ENCODE measurements around a stretch of chr15.

GRCh38 chr15:84633720-84634385 is 20.2 kb downstream of the WDR73 start:
- PRO-cap, result unidirectional peak, minus-strand start at chr15:84633882; unidirectional peak, minus-strand start at chr15:84634015
- RAMPAGE, long total RNA, 3 experiments, result no peak in any of the 3 experiments

- PRO-cap, result no peak
- RAMPAGE, long total RNA, 3 experiments, result no peak in any of the 3 experiments
Measured at GRCh38 chr15:84652212-84652821, 1.8 kb downstream of the WDR73 start.

- PRO-cap, result unidirectional peak, plus-strand start at chr15:84752957
- RAMPAGE, long total RNA, 3 experiments, result no peak in any of the 3 experiments
Measured at GRCh38 chr15:84752637-84753177, 4.3 kb downstream of the ZNF592 start.

- PRO-cap, result no peak
- RAMPAGE, long total RNA, 3 experiments, result no peak in any of the 3 experiments
Measured at GRCh38 chr15:84766269-84766751, 17.9 kb downstream of the ZNF592 start.

GRCh38 chr15:84819158-84819996 is 2.2 kb downstream of the ALPK3 start:
- PRO-cap, result bidirectional peak, plus-strand start at chr15:84819700, minus-strand start at chr15:84819604
- RAMPAGE, long total RNA, 3 experiments, result no peak in any of the 3 experiments

DNA sequence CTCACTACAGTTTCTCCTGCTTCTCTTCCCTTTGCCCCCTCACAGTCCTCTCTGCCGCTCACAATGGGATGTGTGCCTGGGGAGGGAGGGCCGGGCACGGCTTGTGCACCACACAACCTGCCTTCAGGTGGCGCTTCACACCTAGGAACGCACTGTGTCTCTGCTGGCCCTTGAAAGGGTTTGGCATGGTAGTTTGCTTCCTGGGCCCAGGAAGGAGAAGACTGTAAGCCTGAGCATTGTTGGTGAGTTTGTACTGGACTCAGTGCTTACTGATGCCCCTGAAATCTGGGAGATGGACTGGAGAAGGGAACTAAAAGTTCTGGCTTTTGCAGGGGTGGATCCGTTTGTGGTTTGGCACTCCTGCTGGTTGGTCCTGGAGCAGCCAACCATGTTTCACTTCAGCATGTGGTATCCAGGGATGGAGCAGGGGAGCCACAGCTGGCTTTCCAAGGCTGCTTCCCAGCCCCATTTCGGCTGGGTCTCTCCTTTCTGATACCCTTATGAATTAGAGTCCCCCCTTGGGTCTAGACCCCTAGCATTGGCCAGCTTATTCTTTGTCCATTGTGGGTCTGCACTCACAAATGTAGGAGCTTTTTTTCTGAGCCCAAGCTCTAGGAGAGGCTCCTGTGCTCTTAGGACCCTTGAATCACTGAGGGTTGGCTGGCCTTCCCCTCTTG is 9.4 kb downstream of the ALPK3 start:
- PRO-cap, result bidirectional peak, plus-strand start at position 411 of the sequence, minus-strand start at position 299 of the sequence
- RAMPAGE, long total RNA, 3 experiments, result no peak in any of the 3 experiments

- PRO-cap, result bidirectional peak, plus-strand start at chr15:84841156, minus-strand start at chr15:84841005
- RAMPAGE, long total RNA, 3 experiments, result start-site peak on the plus strand in 2 of 3 experiments, at chr15:84840696-84840919 at its widest, 27 to 691 reads per replicate
Measured at GRCh38 chr15:84840541-84841377, 23.6 kb downstream of the ALPK3 start.

DNA sequence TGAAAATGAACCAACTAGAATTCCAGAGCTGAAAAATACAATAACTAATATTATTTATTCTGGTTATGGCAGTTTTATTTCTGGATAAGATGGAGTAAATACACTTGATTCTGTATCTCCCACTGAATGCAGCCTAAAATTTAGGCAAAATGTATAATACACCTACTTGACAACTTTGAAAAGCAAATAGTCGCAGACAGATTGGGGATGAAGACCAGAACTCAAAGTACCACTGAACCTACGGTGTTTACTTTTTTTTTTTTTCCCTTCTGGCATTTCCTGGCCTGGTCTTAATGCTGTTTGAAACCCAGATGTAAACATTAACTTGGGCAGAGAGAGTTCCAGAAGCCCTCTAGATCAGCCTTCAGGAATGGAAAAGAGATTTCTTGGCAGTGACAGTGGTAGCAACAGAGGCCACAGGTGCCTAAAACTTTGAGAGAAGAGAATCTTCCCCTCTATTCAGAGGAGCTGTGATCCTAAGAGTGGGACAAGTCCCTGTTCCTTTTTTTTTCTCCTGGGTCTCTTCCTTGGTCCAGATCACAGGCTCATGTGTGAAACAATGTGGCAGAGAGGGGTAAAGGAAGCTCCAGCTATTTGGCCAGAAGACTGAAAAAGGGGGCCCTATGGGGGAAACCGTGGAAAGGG is 27.8 kb downstream of the ALPK3 start:
- PRO-cap, result no peak
- RAMPAGE, long total RNA, 3 experiments, result no peak in any of the 3 experiments

- PRO-cap, result no peak
- RAMPAGE, long total RNA, 3 experiments, result no peak in any of the 3 experiments
Measured at GRCh38 chr15:84861232-84861576, 23.3 kb upstream of the SLC28A1 start.

DNA sequence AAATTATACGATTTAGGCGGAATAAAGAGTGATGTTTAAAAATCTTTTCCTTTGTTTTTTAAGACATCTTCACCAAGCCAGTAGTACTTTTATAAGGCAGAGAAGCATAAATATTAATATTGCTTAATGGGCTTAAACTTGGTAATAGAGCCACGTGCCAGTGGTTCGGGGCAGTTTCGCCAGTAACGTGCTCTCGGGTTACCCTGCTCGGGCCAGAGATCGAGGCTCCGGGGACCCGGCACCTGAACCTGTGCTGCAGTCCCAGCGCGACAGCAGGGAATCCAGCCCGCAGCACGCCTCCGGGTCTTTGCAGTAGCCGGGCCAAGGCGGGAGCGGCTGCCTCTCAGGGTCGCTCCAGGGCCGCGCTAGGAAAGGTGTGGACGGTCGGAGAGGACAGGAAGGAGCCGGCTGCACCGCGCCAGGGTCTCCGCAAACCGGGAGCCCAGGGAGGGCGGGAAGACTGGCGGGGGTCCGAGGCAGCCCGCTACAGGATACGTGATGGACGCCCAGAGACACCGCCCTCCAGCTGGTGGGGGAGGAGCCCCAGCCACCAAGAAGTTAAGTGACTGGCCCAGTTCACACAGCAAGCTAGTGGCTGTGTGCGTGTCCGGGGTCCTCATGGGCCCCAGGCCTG is 1.4 kb upstream of the PDE8A start:
- PRO-cap, result unidirectional peak, plus-strand start at position 310 of the sequence; unidirectional peak, plus-strand start at position 380 of the sequence; bidirectional peak, plus-strand start at position 583 of the sequence, minus-strand start at position 431 of the sequence
- RAMPAGE, long total RNA, 3 experiments, result start-site peak on the plus strand in 1 of 3 experiments, centred at position 357 of the sequence, 13 reads per replicate

DNA sequence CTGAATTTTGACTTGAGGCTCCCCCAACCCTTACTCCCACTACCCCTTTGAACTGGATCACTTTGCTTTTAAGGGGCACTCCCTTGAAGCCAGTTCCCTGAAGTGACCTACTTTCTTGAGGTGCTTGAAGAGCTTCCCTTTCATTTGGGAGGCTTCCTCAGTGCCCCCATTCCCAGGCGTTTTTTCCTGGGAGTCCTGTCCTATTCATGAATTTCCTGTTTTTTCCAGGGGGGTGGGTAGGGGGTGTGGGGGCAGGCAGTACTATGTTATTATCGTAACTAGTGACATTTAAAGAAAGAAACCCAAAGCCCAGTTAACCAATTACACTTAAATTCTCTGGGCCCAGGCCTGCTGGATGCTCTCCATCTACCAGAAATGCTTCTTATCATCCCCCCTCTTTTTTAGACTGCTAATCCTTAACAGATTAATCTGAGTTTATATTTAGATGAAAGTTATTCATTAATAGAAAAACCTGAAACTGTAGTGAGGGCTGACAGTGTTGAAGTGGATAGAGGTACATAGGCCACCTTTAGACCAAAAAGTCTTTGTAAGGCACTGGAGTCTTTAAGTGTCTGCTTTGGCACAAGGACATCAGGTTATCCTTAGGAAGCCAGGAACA is 43.6 kb downstream of the PDE8A start:
- PRO-cap, result no peak
- RAMPAGE, long total RNA, 3 experiments, result no peak in any of the 3 experiments

DNA sequence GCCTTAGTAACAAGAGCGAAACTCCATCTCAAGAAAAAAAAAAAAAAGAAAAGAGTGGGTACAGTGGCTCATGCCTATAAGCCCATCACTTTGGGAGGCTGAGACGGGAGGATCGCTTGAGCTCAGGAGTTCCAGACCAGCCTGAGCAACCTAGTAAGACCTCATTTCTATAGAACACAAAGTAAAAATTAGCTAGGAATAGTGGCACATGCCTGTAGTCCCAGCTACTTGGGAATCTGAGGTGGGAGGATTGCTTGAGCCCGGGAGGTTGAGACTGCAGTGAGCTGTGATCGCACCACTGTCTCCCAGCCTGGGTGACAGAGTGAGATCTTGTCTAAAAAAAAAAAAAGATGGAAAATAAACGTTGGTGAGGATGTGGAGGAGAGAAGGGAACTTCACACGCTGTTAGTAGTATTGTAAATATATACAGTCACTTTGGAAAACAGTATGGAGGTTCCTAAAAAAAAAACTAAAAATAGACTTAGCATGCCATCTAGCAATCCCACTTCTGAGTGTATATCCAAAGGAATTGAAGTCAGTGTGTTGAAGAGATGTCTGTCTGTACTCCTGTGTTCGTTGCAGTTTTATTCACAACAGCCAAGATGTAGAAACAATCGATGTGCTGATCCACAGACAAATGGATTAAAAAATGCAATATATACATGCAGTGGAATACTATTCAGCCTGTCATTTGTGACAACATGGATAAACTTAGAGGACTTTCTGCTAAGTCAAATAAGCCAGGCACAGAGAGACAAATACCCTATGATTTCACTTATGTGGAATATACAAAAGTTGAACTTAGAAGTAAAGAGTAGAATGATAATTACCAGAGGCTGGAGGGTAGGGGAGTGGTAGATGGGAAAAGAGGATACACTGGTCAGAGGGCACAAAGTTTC is 57.7 kb downstream of the PDE8A start:
- PRO-cap, result no peak
- RAMPAGE, long total RNA, 3 experiments, result no peak in any of the 3 experiments

DNA sequence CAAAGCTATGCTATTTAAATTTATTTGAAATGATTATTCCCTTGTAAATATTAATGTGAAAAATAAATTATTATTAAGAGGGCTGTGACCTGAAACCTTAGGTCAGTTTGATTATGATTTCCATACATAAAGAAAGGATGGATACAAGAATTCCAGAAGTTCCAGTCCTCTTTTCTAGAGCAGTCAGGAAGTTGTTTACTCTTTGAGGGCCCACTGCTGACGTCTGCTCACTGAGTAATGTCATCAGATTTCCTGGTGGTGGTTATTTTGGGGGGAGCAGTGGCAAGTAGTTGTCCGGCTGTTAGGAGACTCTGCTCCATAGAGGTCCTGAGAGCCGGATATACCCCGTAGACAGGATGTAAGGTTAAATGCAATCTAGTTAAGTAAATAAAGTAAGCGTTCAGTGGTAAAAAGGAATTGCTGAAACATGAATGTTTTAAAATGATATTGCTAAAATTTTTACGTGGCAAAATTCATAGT is 65.5 kb downstream of the PDE8A start:
- PRO-cap, result bidirectional peak, plus-strand start at position 265 of the sequence, minus-strand start at position 225 of the sequence
- RAMPAGE, long total RNA, 3 experiments, result no peak in any of the 3 experiments

- PRO-cap, result no peak
- RAMPAGE, long total RNA, 3 experiments, result no peak in any of the 3 experiments
Measured at GRCh38 chr15:85064283-85064718, 82.6 kb downstream of the PDE8A start.

- PRO-cap, result no peak
- RAMPAGE, long total RNA, 3 experiments, result no peak in any of the 3 experiments
Measured at GRCh38 chr15:85357827-85358536, 22.4 kb upstream of the AKAP13 start.

- PRO-cap, result no peak
- RAMPAGE, long total RNA, 3 experiments, result no peak in any of the 3 experiments
Measured at GRCh38 chr15:85381571-85381799, 1.1 kb downstream of the AKAP13 start.

GRCh38 chr15:85645544-85646127 is 149.1 kb downstream of the KLHL25 start:
- PRO-cap, result no peak
- RAMPAGE, long total RNA, 3 experiments, result no peak in any of the 3 experiments

GRCh38 chr15:85726853-85727666 is 67.7 kb downstream of the KLHL25 start:
- PRO-cap, result no peak
- RAMPAGE, long total RNA, 3 experiments, result no peak in any of the 3 experiments

GRCh38 chr15:85751271-85752393 is 43.1 kb downstream of the KLHL25 start:
- PRO-cap, result no peak
- RAMPAGE, long total RNA, 3 experiments, result no peak in any of the 3 experiments

DNA sequence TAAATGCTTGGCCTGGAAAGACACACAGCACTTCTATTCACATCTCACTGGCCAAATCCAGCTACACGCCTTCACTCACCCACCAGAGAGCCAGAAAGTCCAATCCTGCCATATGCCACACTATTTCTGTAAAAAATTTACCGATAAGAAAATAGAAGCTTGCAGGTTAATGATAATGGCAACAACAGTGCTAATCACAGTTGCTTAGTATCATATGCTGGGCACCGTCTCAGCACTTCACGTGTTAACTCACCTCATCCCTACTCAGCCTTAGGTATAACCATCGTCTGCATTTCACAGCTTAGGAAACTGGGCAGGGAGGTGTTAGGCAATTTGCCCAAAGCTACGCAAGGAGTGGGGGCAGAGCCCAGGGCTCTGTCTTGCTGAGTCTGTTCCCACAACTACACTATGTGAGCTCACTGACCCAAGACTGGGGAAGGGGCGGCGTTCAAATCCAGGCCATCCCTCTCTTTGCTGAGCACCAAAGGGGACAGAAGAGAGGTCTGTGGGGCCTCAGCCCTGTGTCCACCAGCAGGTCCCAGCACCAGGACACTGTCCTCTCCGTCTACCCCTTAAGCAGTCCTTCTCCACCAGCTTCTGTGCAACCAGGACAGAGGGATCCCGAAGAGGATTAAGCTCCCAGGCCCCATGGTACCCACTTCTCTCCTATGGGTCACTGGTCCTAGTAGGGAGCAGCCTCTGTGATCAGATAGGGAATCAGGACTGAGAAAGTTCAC is 16.3 kb downstream of the KLHL25 start:
- PRO-cap, result unidirectional peak, plus-strand start at position 419 of the sequence
- RAMPAGE, long total RNA, 3 experiments, result no peak in any of the 3 experiments

All from gastrocnemius medialis (tissue), 3 donors.